Mesenteric fat pad (tissue), 1 donor: Measurements from ENCODE around the gene RAP2A.

DNA sequence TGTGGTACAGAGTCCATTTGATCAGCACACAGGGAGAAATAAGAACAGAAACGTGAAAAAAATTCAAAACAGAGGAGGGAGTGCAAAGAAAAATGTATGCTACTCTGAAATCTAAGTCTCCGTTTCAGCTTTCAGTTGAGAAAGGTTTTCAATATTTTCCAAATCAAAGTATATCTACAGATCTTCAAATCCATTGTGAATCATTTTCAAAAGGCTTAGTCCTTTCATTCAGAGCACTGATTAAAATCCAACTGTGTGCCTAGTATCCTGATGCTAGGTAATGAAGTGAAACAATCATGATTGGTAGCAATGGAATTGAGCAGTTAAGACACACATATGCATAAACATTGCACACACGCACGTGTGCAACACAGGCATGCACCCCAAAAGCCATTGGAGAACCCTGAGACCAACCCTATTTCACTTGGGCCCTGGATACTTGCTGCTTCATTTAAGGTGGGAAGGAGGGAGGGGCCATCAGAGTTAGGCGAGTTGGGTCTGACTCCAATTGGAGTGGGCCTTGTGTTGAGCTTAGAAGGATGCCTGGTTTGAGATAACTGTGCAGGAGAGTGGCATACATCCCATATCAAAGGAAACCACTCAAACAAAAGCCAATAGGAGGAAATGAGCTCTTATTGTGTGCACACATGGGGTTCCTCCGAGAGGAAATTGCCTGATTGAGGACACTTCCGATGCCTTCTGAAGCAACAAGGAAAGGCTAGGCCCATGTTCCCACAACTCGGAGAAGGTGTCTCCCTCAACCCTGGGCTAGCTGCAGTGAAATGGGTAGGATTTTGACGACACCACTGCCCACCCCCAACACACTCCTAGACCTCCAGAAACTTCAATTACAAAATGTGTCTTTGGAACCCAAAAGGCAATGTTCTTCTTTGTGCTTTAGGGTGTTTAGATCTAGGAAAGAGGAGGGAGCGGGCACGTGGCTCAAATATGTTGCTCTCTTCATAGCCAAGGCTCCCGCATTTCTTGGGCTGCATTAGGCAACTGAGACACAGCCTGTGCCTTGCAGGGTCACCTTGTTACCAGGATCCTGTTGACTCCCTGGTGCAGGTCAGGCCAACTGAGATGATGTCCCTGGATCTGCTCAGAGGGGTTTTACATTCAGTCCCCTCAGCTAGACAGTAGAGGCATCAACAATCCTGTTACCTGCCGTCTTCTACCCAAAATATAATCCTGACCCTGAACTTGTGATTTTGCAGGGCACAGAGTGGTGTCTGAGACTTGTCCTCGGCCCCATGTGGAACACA, 19.6 kb downstream of the MBNL2 start:
- PRO-cap: no peak

DNA sequence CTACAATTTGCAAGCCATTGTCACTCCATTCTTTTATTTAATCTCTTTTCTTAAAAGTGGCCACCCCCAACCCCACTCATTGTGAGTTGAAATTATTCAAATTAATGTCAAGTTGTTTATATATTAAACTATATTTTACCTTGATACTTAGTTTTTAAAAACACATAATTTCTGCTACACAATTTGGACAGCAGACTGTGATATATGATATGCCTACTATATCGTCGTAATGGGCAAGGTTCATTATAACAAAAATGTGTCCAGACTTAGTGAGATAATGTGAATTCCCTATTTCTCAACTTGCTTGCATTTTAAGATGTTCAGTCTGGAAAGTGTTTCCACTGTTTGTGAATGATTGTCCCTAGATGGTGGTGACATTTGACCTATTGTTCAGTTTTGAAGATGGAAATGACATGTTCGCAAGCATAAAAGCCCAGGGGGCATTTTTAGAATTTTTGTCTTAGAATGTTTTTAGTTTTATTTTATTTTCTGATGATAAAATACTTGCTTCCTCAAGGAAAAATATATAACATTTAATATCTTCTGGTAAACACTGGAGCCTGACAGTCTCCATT, 26.9 kb downstream of the MBNL2 start:
- PRO-cap: no peak

DNA sequence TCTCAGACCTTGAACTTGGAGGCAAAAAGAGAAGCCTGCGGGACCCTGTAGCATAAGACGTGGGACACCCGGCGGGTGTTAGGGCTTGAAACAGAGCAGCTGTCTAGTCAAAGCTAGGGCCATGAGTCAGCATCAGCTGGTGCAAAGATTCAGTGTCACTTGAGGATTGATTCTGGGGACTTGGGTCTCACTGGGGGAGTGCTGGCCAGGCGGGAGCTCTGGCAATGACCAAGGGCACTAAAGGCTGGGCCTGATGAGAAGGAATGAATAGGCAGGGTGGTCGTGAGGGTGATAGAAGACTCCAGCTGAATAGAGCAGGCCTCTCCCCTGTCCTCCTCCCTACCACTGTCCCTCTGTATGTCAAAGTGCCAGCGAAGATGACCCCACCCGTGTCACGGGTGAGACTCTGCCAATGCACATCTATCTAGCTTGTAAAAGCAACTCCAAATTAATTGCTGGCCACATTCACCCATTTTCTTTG, 97.1 kb downstream of the MBNL2 start:
- PRO-cap: no peak

DNA sequence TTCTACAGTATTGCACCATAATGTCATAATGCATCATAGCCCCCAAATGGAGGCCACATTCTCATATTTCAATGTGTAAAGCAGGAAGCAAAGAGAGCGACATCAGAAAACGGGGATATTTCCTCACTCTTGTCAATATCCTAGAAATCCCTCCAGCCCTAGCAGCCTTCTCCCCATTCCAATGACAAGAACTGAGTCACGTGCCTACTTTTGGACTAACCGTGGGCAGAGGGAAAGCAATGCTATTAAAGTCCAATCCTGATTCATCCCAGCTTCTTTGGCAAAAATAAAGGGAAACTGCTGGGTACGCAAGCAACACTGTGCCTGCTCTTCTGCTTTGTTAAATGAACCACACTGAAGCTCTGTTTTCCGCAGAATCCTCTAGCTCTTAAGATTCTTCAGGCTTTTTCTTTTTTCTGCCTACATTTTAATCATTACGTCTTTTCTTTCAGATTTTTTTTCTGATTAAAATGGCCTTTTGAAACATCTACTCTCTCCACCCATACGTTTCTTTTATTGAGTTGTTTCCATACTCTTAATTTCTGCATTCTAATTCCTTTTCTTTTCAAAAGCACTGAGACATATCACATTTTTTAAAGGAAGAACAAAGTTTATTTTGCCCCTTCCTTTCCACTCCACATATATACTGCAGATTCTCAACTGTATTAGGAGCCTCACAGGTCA, 4.1 kb upstream of the RAP2A start:
- PRO-cap: no peak

GRCh38 chr13:97434026-97434267, at the start of gene RAP2A:
TSS of gene RAP2A (plus strand) at chr13:97434169.
- PRO-cap: bidirectional peak, plus-strand start at chr13:97434230, minus-strand start at chr13:97433948

GRCh38 chr13:97975212-97976331, 22.1 kb downstream of the IPO5 start:
- PRO-cap: no peak

DNA sequence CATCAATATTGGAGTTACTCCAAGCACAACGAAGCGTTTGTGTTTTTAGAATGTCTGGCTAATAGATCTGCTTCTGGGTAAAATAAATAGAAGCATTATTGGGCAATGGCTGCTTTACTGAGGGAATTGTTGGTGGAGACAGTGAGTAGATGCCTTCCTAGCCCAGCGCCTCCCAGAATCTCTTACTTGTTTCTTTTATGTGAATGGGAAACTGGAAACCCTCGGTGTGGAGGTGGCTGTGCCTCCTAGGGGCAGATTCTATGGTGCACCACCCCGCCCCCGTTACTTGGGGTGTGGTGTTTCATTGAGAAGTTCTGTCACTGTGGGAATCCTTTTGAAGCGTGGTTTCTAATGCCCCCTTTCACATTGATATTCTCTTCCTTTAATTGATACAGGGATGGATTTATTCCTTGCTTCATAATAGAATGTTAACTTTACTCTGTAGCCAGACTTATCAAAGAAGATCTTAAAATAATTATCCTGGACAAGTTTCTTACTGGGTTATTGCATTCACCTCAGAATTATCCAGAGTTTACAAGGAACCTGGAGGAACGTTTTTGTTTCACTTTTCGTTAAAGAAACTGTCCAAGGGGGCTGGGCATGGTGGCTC, 2.2 kb downstream of the FARP1 start:
- PRO-cap: no peak

GRCh38 chr13:98293225-98293679, 116.2 kb upstream of the RNF113B start:
- PRO-cap: no peak

DNA sequence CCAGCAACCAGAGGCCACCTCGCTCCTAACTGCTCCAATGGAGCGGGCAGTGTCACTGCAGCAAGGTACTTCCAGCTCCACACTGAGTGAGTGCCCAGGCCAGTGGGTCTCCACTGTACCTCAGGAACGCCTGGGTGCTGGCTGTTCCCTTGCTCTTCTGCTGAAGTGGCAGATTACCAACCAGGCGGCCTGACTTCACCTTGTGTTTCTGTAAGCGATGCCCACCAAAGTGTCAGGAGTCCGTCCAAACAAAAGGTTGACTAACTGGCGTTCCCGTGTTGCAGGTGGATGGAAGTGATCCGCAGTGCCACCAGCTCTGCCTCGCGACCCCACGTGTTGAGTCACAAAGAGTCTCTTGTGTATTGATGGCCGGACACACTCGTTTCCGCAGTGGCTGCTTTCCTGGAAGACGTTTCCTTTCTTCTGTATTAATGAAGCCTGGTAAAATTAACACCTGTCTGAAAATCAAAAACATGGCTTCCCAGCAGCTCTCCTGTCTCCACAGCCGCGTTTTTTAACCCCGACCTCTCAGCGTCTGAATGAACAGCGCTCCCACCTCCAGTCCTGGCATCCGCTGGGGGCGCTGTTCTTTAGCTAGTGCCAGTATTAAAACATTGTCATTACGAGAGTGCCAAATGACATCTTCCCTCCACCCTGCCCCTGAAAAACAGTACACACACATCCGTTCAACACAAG, 128.8 kb downstream of the STK24 start:
- PRO-cap: no peak

GRCh38 chr13:98482913-98483854, 93.7 kb downstream of the STK24 start:
- PRO-cap: no peak

GRCh38 chr13:98508713-98508978, 68.3 kb downstream of the STK24 start:
- PRO-cap: no peak

DNA sequence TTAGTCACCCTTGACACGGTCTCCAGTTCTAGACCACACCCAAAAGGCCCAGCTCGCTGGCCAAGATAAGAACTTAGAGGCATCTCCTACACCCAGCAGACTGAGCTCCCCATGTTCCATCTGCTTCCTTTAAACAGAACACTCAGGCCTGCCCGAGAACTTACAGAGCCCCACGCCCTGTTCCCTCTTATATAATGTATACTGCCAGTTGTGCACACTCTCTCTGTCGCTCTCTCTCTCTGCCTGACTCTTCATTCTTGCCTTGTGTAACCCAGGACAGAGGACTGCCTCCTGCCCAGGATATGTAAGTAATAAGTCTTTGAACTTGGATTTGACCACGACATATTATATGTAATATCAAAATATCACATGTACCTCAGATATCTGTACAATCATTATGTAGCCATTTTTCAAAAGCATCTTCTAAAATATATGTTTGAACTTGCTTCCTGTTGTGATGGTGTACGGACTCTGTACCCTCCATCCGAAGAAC, 67.2 kb downstream of the STK24 start:
- PRO-cap: no peak

GRCh38 chr13:98525830-98526883, 50.8 kb downstream of the STK24 start:
- PRO-cap: no peak

DNA sequence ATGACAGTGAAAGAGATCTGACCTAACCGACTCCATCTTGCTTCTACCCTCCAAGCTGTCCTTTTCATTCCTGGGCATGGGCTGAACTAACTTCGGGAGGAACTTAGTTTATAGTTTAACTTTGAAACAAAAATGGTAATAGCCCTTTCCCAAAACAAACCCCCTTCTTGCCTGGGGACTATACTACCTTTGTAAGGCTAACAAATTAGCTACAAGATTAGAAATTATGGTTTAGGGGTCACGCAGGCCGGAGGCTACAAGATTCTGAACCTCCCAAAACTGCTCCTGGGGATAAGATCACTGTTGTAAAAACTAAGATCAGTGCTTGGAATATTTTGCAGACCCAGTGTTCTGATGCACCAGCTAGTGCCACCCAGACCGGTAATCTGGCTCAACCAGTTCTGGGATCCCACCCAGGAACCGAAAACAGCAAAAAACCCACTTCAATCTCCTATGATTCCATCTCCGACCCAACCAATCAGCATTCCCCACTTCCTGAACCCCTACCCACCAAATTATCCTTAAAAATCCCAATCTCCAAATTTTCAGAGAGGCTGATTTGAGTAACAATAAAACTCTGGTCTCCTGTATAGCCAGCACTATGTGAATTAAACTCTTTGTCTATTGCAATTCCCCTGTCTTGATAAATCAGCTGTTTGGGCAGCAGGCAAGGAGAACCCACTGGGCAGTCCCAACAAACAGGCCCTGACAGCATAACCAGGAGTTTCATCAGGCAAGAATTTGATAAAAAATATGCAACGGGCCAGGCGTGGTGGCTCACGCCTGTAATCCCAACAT, 42.4 kb downstream of the STK24 start:
- PRO-cap: no peak

- PRO-cap: no peak
Observed at GRCh38 chr13:99214260-99214801, 13.7 kb downstream of the UBAC2 start.

GRCh38 chr13:99258906-99259294, 721 bp upstream of the GPR18 start:
- PRO-cap: no peak

DNA sequence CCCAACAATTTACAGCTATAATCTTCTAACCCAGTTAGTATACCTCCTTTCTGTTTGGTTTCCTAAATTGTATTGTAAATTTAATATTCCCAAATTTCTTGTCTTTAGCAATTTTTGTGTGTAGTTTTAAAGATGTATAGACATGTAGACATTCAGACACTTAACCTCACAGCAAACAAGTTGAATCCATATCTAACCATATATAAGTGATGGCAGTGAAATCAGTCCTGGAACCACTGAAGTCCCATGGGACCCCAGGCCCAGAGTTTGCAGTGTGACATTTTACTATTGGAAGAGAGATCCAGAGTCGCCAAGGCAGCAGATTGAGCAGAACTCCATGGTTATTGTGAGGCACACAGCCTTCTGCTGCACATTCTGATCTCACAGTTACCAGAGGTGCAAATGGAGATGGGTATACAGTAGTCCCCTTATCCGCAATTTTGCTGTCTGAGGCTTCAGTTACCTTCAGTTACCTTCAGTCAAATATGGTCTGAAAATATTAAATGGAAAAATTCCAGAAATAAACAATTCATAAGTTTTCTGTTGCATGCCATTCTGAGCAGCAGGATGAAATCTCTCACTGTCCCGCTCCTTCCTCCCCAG, 3.4 kb upstream of the GPR18 start:
- PRO-cap: no peak

- PRO-cap: no peak
Observed at GRCh38 chr13:99269875-99270422, 11.8 kb upstream of the GPR18 start.

DNA sequence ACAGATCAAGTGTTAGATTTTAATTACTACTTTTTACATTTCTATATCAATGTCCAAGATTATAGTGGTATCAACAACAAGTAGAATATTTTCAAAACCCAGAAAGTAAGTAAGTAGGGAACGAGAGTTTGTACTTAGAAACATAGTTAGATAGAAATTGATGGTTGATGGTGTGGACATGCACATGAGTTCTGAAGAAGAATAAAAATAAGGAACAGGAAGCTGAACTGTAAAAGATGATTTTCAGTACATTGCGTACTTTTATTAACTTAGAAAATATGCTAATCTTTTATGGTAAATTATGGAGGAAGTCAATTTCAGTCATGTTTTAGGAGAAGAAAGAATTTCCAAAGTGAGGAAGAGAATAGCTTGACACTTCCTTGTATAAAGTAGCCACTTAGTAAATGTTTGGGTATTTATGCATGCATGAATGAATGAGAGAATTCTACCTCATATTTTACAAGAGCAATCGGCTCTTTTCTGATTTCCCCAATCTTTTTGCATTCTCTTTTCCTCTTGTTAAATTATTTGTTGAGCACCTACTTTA, 12.4 kb upstream of the GPR18 start:
- PRO-cap: no peak

DNA sequence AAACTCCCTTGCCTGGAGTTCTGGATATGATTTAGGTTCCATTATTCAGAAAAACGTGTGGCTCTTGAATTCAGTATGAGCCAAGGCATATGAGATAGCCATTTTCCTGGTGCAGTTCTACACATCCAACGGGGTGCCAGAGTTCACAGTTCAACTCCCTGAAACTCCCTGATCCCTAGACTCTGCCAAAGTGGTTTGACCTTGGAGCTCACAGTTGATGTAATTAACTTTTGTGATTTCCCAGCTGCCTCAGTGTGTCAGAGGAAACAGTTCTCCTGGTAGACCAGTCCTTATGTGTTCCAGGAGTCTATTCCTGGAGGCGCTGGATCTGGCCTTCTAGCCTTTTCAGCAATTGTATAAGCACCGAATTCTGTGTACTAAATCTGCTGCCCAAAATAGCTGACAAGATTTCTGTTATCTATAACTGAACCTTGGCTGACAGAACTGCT, 21.4 kb downstream of the GPR183 start:
- PRO-cap: no peak